HTR-8/SVneo (cell line): ENCODE data around the genes DPY19L3, RGS9BP and RHPN2.

DNA sequence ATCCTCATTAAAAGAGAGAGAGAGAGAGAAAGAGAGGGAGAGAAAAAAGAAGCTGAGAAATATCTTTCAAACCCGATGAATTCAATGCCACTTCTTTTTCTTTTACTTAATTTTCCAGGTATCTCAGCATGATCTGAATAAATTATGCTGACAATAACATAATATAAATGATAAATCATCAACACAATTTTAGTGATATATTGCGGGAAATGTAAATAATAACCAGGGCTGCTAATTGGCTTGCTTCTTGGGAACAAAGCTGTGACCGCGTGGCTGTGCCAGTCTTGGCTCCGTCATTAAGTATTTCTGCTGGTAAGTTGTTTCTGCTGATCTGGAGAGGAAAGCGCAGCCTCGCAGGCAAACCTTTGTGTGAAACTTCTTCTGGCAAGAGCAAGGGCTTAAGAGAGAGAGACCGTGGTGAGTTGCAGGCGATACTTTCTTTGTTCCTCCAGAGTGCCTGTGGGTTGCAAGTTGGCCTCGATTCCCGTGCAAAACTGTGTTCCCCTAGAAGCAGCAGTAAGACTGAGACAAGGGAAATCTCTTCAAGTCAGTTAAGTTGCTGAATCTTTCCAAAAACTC lies 489.1 kb upstream of the TSHZ3 start:
- RRBS = no CpG with 5 or more reads among the region's 11 CpGs

- RRBS = no CpG with 5 or more reads among the region's 15 CpGs
These were observed 254.1 kb upstream of the ZNF507 start for GRCh38 chr19:32091163-32091869.

DNA sequence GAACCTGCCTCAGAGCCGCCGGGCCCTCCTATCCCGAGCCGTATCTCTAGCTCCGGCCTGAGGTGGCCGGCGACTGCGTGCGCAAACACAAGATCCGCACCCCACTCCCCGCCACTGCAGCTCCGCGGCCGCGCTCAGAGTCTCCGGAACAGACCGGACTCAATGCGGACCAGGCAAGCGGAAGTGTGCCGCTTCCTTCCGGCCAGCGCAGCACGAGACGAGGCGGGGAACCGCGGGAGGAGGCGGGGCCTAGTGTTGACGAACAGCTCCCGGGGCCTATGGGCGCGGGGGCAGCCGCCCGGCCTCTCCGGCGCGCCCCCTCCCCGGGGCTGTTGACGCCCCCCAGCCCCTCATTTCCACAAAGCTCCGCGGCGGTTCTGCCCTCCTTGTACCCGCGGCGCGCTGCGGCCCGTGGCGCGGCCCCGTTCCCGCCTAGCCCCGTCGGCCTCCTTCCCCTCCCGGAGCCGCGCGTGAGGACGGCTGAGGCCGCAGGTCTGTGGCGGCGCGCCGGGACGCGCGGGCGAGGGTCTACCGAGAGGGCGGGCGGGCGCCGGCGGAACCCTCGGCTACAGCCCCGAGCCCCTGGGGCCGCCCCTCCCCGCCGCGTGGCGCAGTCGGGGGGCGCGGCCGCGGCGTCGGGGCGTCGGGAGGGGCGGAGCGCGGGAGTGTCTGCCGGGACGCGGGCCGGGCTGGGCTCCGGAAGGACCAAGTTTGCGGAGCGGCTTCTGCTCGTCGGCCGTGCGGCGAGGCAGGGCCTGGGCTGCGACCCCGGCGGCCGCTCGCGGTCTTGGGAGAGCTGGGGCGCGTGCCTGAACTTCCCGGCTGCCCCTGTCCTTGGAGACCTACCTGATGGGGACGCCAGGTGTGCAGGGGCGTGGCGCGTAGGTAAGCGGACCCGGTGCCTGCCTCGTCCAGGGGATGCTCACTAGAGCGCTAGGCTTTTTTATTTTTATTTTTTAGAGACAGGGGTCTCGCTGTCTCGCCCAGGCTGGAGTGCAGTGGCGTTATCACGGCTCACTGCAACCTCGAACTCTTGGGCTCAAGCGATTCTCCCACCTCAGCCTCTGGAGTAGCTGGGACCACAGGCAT lies at the start of gene DPY19L3:
Gene DPY19L3 (plus strand): TSS at position 353 of the 1,089 bp plus-strand sequence.
- RRBS = 2% methylated on average over 76 of the region's 128 CpGs

- RRBS = 8% methylated on average over 45 of the region's 89 CpGs
These were observed at the start of gene RGS9BP for GRCh38 chr19:32675309-32676206. RGS9BP (plus strand) TSS chr19:32675848.

DNA sequence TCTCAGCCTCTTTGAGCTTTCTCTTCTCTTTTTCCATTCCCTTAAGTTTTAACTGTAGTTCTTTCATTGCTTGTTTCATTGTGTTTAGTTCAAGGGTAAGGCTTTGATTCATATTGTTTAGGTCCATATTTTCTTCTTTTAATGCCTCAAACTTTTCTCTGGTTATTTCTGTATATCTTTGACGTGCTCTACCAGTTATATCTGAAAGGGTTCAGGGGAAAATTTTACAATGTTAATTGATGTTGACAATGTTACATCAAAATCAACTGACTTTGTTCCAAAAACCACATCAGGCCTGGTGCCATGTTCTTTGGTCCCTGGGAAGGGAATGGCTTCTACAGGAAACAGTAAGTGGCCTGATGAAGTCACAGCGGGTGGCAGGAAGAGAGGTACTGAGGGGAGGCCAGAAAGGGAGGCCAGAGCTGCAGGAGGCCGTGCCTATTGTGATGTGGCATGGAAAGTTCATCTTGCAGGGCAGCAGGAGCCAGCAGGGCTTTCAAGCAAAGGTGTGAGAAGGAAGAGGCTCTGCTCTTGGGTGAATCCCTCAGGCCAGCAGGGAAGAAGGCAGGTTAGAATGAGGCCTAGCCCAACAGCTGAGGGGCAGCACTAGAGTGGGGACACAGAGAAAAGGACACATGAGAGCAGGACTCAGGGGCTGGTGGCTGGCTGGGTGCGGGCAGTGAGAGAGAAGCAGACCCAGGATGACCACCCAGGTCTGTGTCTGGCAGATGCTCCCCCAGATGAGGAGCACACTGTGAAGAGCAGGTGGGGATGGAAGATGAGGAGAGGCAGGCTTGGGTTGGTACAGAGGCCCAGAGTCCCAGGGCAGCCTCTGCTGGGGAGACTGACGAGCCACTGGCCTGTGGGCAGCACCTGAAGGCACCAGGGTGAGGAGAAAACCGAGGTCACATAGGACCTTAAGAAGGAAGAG lies 38.0 kb downstream of the CEP89 start:
- RRBS = no CpG with 5 or more reads among the region's 6 CpGs

DNA sequence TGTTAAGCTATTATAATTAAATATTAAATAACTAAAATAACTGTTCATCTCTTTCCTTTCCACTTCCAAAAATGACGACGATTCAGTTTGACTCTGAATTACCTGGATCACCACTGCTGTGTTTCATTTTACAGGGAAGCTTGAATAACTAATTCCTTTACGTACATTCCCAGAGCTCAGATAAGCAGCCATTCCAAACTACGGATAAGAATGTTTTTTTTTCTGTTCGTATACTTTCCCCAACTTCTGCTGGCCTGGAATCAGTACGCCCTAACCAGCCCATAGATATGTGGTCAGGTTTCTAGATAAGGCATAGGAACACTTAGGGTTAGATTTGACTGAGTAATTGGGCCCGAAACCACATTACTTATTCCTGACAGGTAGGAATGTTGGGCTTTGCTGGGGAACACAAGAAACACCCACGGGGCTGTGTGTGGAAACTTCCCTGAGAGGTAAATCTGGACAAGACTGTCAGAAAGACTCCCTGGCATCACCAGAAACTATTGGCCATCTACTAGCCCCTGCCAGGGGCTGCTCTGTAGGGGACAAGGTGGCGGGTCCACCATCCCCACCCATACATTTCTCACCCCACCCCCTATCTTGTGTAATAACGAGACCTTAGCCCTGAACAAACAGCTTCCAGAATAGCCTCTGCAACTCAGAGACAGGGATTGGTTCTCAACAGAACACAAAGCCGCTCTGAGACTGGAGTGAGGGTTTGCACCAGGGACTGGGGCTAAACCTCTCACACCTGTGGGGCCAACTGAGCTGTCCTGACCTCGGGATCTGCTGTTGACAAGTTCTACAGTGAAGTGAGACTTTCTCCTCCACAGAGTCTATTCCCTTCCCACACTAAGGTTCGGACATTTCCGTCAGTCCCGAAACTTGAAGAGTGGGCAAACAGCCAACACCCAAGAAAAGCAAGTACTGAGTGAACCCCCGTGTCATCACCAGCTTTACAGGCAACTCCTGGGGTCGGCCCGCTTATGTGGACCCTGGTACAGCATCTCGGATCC lies 15.6 kb downstream of the RHPN2 start:
- RRBS = no CpG with 5 or more reads among the region's 19 CpGs

- RRBS = no CpG with 5 or more reads among the region's 13 CpGs
These were observed 2.0 kb downstream of the RHPN2 start for GRCh38 chr19:33062549-33063231.

GRCh38 chr19:33064252-33064760 lies 382 bp downstream of the RHPN2 start:
- RRBS = 2% methylated on average over 12 of the region's 45 CpGs

- RRBS = 95% methylated on average over 15 of the region's 93 CpGs
These were observed at the start of gene RHPN2 for GRCh38 chr19:33064761-33065594. RHPN2 (minus strand) TSS chr19:33064888.

DNA sequence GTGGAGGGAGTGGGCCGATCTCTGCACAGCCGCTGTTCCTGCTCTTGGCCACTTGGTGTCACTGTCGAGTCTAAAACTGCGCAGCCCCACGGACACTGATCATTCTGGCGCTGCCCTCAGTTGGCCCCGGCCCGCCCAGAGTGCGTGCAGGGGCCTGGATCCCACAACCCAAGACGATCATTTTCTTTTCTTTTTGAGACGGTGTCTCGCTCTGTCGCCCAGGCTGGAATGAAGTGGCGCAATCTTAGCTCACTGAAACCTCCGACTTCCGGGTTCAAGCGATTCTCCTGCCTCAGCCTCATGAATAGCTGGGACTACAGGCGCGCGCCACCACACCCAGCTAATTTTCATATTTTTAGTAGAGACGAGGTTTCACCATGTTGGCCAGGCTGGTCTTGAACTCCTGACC lies 12.1 kb downstream of the WDR88 start:
- RRBS = no CpG with 5 or more reads among the region's 21 CpGs

- RRBS = no CpG with 5 or more reads among the region's 4 CpGs
These were observed 23.8 kb downstream of the CEBPA start for GRCh38 chr19:33278478-33279011.

- RRBS = no CpG with 5 or more reads among the region's 13 CpGs
These were observed 15.5 kb downstream of the CEBPA start for GRCh38 chr19:33286777-33287331.

DNA sequence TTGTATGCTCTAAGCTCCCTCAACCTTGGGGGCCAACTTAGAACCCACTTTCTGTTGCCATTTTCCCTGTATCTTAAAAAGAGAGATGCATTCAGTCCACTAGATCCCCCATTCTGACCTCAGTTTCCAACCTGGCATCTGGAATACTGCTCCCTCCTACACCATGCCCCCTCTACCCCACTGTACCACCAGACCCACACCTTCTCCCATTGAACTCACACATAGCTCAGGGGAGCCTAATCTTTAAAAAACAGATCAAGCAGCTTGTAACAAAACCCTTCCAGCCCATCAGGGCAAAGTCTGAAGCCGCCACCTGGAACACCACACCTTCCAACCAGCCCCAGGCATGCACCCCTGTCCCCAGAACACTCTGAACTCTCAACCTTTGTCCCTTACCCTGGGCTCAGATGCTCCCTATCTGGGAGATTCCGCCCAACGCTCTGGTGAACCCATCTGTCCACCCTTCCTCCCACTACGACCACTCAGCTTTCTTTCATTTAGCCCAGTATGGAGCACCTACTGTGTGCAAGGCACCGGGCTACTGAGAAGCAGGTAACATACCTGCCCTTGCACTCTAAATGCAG lies 882 bp downstream of the PEPD start:
- RRBS = no CpG with 5 or more reads among the region's 5 CpGs

DNA sequence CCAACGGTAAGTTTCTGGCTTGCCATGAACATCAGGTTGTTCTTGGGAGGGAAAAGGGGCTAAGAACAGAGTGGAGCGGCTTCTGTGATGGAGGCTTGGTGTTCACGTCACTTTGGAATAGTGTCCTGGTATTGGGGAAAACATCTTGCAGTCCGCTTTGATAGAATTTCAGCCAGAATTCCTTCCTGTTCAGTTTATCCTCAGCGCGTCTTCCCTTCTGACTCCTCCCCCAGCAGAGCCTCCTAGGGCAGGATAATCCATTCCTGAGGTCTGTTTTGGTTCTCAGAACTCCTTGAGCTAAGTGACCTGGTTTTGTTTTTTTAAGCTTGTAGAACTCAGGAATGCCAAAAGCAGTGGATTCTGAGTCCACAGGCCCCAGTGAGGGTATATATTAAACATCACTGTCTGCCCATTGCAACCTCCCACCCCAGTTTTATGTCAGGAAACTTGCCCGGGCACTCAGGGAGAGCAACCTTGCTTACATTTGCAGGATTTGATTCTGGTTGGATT lies 2.1 kb downstream of the KCTD15 start:
- RRBS = no CpG with 5 or more reads among the region's 7 CpGs

- RRBS = no CpG with 5 or more reads among the region's 11 CpGs
These were observed 7.4 kb downstream of the KCTD15 start for GRCh38 chr19:33803961-33804665.

DNA sequence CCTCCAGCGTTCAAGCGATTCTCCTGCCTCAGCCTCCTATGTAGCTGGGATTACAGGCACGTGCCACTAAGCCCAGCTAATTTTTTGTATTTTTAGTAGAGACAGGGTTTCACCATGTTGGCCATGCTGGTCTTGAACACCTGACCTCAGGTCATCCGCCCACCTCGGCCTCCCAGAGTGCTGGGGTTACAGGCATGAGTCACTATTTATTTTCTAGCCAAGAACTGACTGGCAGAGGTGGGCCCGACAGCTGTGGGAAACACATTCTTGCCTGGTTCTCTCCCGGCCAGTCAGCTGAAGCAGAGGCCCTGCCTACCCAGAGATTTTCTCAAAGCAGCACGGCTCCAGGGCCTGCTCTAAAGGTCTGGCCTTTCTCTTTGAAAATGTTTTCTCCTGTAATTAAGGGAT lies 108.0 kb downstream of the KCTD15 start:
- RRBS = no CpG with 5 or more reads among the region's 8 CpGs

GRCh38 chr19:34219283-34219969 lies 34.9 kb upstream of the GARRE1 start:
- RRBS = no CpG with 5 or more reads among the region's 6 CpGs

DNA sequence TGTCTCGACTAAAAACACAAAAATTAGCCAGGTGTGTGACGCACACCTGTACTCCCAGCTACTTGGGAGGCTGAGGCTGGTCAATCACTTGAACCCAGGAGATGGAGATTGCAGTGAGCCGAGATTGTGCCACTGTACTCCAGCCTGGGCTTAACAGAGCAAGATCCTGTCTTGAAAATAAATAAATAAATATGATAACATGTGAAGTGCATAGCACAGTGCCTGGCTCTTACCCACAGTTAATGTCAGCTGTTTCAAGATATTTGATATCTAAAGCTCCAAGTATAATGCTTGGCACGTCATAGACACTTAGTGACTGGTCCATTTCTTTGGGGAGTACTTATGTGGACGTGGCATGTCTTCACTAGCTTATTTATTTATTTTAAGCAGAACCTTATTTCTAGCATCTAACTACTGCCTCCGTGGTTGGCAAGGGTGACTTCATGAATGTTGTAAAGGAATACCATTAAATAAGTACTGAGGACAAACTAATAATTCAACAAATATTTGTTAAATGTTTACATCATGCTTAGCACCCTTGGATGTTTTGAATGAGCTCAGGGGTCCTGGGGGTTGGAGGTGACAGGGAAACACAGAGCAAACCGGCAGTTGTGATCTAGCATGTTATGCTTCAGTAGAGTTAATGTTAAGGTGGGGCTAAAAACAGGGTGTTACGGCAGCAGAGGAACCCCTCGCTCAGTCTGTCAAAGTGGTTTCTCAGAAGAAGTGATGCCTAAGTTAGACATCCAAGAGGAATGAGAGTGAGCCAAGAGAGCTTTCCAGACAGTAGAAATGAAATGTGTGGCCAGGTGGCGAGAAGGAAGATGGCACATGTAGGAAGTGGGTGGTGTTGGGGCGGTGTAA lies 18.9 kb downstream of the GARRE1 start:
- RRBS = no CpG with 5 or more reads among the region's 11 CpGs

GRCh38 chr19:34354707-34355094 lies 10.3 kb upstream of the GPI start:
- RRBS = no CpG with 5 or more reads among the region's 6 CpGs

DNA sequence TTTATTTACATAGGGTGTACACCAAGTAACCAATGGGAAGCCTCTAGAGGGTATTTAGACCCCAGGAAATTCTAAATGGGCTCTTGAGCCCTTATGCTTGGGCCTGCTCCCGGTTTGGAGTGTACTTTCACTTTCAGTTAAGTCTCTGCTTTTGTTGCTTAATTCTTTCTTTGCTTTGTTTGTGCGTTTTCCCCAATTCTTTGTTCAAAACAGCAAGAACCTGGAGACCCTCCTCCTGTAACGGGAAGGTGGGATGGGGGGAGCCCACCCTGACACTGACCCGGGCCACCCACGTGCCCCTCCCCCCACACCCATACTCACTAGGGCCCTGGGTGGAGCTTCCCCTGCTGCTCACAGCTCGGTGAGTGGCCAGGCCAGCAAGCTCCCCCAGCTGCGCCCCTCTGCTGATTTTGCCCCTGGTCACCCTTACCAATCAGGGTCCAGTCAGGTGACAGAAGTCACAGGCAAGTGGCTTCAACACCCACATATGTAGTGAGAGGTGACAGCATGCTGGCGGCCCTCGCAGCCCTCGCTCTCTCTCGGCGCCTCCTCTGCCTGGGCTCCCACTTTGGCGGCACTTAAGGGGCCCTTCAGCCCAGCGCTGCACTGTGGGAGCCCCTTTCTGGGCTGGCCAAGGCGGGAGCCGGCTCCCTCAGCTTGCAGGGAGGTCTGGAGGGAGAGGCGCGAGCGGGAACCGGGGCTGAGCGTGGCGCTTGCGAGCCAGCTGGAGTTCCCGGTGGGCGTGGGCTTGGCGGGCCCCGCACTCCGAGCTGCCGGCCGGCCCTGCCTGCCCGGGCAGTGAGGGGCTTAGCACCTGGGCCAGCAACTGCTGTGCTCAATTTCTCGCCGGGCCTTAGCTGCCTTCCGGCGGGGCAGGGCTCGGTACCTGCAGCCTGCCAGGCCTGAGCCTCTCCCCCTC lies 9.2 kb downstream of the SCGB2B2 start:
- RRBS = no CpG with 5 or more reads among the region's 36 CpGs